Peyer's patch (tissue), 4 donors: Measurements from ENCODE around the genes SMAD3 and CALML4.

- PRO-cap: no peak
- RAMPAGE, long total RNA, 4 experiments: no peak in any of the 4 experiments
These were observed 44.6 kb upstream of the SMAD6 start for GRCh38 chr15:66657463-66657855.

DNA sequence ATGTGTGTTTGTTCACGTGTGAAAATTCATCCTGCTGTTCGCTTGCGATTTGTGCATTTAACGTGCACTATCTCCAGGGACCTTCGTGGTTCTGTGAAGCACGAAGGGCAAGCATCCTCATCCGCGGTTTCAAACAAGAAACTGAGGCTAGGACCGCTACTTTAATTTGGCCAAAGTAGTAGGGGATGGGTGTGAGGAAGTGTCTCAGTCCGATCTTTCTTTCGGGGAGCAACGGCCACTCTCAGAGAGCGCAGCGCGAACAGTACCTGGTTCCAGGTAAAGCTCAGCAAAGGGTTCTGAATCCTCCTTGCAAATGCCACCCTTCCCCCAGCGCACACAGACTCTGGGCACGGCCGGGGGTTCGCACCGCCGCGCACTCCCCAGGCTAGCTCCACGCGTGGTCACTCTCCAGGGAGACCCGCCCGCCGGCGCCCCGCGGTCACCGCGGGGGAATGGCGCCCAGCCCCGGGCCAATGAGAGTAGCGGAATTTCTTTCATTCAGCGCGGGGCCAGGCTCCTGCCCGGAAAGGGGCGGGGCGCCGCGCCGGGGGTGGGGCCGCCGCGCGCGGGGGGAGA lies 1.4 kb upstream of the SMAD6 start:
- PRO-cap: bidirectional peak, plus-strand start outside the sequence, minus-strand start at position 454 of the sequence
- RAMPAGE, long total RNA, 4 experiments: no peak in any of the 4 experiments

DNA sequence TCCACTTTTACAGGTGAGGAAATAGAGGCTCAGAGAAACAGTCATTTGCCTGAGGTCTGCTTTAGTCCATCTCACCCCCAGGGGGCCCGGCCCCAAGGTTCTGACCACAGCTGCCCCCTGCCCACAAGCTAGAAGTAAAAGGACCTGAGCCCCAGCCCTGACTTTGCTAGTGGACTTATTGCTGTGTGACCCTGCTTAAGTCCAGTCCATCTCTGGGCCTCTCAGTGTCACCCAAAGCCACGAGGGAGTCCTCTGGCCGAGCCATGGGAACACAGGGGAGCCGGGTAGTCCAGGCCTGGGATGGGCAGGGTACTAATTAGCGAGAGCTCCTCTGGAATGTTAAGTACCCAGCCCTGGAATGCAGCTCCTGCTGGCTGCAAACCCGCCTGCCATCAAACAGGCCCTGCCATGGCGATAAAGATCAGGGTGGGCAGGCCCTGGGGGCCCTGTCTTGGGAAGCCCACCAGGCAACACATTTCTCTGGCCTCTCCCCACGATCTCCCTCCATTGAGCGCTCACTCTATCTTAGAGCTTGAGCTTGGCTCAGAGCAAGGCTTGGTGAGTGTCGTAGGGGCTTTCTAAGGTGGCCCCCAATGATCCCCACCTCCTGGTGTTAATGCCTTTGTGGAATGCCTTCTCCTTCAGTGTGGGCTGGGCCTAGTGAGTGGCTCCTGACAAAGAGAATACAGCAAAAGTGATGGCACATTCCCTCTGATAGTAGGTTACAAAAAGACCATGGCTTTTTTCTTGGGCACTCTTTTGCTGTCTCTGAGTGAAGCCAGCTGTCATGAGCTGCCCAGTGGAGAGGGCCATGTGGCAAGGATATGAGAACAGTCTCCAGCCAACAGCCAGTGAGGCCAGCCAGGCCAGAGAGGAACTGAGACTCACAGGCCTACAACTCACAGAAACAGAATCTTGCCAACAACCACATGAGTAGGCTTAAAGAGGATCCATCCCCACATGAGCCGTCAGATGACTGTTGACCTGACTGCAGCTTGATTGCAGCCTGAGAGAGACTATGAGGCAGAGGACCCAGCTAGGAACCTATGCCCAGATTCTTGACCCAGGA lies 133.1 kb downstream of the SMAD6 start:
- PRO-cap: no peak
- RAMPAGE, long total RNA, 4 experiments: no peak in any of the 4 experiments

GRCh38 chr15:66849822-66850490 lies 147.9 kb downstream of the SMAD6 start:
- PRO-cap: no peak
- RAMPAGE, long total RNA, 4 experiments: no peak in any of the 4 experiments

DNA sequence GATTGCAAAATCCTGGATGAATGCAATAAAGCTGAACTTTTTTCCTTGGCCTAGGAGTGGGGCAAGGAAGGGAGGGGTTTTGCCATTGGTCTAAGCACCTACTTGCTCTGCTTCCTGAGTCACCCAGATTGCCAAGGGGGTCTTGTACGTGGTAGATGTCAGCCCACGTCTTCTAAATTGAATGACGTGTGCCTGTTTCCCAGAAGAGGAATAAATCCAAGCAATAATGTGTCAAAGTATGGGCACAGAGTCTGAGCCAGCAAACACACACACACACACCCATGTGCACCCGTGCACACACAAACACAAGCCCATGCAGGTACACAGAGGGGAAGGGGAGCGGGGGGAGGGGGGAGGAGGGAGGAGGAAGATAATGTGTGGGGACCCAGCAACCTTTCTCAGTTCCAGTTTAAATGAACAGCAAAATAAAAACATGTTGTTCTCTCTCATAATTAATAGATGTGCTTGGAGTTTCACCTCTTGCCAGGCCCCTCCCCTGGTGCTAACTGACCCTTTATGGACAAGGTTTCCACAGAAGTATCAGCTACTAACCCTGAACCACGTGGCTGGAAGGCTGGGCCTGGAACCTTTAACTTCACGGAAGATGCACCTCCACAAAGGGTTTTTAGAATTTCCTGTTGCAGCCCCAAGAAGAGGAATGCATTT lies 15.1 kb upstream of the SMAD3 start:
- PRO-cap: no peak
- RAMPAGE, long total RNA, 4 experiments: no peak in any of the 4 experiments

DNA sequence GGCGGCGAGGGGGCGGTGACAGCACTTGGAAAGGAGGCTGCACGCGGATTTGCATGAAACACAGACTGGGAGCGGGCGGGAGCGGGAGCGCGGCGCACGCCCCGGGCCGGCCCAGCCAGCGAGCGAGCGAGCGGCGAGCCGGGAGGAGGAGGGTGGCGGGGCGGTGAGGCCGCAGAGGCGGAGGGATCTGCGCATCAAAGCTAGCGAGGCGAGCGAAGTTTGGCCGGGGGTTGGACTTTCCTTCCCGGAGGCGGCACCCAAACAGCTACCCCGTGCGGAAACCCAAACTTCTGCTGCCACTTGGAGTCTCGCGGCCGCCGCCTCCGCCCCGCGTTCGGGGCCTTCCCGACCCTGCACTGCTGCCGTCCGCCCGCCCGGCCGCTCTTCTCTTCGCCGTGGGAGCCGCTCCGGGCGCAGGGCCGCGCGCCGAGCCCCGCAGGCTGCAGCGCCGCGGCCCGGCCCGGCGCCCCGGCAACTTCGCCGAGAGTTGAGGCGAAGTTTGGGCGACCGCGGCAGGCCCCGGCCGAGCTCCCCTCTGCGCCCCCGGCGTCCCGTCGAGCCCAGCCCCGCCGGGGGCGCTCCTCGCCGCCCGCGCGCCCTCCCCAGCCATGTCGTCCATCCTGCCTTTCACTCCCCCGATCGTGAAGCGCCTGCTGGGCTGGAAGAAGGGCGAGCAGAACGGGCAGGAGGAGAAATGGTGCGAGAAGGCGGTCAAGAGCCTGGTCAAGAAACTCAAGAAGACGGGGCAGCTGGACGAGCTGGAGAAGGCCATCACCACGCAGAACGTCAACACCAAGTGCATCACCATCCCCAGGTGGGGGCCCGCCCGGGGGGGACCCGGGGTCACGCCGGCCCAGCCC lies at the start of gene SMAD3:
Gene SMAD3 (plus strand): TSS at position 56 of the 860 bp plus-strand sequence.
- PRO-cap: bidirectional peak, plus-strand start at position 63 of the sequence, minus-strand start outside the sequence; bidirectional peak, plus-strand start at position 299 of the sequence, minus-strand start at position 189 of the sequence; unidirectional peak, minus-strand start at position 788 of the sequence
- RAMPAGE, long total RNA, 4 experiments: no peak in any of the 4 experiments

DNA sequence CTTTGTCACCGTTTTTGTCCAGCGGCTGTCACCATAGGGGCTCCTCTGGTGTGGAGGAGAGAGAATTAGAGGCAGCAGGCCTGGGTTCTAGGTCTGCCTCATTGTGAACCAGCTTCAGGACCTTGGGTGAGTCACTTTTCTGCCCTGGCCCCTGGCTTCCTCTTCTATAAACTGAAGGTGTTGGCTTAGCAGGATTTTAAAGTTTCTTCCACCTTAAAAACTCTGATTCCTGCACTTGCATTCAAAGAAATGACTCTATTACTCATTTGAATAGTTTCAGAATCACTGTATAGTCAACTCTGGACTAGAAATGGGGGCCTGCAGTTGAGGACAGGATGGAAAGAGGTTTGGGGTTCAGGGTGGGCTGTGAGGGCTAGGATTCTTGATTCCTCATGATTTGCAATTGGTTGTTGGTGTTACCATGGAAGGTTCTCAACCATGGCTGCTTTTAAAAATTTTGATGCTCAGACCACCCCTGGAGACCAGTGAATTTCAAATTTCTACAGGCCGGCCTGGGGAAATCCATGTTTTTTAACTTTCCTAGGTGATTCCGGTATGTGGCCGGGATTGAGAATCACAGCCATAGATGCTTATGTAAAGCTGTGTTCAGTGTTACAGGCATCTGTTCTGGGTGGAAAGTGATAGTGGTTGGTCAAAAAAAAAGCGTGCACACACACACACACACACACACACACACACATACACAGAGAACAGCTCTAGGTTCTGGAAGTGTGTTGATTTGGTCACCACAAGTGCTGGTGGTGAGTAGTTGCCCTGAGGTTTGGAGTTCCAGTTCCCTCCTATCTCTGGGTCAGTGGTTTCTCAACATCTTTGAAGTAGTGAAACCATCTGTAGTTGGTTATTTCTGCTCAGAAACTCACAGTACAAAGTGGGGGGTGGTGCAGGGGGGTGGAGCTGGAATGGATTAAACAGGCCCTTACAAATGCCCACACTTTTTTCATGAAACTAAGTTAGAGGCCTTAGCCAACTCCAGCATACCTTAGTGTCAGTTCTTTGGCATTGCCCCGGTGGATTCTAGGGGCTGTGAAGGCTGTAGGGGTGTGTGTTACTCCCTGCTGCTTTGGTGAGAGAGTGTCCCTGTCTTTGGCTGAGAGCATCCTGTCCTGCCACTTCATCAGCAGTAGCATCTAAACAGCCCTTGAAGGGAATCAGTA lies 20.2 kb downstream of the SMAD3 start:
- PRO-cap: no peak
- RAMPAGE, long total RNA, 4 experiments: no peak in any of the 4 experiments

GRCh38 chr15:67101005-67101735 lies 35.8 kb downstream of the SMAD3 start:
- PRO-cap: unidirectional peak, minus-strand start at chr15:67101170
- RAMPAGE, long total RNA, 4 experiments: no peak in any of the 4 experiments

DNA sequence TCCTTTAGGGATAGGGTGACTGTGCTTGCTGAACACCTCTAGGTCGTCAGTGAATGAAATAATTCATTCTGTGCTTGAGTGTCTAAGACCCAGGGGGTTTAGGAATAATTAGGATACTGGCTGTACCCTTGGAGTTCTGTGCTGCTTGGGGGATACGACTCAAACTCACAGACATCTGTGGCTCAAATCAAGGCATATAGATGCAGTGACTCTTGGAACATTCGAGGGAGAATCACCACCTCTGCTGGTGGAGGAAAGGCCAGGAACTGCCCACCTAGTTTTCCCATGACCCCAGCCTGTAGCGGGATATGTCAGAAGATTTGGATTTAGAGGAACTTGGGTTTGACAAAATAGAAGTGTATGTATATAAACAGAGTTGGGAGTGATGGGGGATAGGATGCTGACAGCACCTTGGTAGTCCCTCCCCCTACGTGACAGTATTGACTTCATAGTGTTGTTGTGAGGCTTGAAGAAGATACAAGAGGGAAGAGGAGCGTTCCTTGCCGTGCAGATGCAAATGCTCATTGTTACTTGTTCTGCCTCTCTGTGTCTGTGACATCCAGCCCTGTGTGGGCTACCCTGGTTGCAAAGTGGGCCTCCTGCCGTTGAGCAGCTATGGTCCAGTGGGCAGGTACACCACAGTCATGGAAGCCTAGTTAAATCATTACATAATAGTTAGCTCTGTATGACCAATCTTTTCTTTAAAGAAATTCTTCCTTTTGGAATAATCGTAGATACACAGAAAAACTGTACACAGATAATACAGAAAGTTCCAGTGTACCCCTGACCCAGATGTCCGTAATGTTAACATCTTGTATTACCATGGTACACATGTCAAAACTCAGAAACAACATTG lies 44.9 kb downstream of the SMAD3 start:
- PRO-cap: no peak
- RAMPAGE, long total RNA, 4 experiments: no peak in any of the 4 experiments

DNA sequence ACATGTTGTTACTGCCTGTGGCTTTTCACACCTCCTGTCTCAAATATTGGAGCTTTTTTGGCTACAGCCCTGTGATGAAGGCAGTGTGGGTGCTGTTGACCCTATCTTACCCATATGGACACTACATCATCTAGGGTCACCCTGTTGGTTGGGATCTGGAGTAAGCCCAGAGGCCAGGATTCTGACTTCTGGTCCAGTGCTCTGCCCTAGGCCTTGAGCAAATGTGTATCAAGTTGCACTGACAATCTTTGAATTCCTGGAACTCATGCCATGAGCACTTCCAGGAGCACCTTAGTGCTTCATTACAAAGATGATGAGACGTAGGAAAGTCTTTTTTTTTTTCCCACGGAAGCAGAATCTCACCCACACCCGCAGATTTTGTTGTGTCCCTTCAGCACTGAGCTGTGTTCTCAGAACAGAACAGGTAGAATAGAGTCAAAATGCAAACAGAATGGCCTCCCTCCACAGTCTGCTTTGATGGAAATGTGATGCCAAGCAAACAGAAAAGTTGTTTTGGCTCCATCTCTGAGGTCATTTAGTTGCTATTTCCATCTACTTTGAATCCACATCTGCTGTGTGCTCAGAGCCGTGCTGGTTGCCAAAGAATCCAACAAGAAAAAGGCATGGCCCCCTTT lies 49.6 kb downstream of the SMAD3 start:
- PRO-cap: no peak
- RAMPAGE, long total RNA, 4 experiments: no peak in any of the 4 experiments

DNA sequence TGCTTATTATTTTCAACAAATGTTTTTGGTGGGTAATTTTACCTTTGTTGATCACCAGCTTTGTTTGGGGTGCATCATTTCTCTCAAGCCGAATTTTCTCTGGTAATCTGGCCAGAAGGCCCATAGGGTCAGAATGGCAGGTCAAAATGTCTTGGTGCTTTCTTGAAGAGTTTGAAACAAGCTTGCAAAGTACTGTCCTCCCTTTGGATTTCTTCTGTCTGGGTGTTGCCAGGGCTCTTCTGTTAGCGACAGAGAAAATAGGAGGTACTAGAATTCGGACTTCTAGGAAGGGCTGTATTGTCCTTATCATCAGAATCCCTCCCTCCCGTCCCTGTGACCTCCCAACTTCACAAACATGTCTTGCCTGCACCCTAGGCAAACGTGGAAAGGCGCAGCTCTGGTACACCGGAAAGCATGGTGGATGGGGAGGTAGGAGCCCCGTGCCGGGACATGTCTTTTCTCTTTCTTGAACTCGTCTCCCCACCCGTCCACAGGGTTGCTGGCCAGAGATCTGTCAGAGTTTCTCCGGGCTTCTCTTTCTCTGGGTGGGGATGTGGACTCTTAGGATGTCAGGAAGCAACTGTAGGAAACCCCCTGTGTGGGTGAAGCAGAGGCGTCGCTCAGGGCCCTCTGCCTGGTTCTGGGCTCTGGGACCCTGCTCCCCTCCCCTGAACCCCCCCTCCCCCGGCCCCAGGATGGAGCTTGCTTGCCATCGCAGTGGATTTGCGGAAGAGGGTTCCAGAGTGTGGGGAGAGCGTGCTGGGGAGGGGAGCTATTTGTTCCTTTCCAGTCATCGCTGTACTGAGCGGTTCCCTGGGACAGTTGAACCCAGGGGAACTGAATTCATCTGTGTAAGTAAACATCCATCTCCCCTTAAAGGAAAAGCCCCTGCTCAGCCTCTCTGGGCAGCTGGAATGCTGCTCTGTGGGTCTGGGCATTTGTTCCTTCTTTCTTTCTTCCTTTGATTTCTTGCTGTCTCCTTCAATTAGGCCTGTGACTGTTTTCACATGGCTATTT lies 72.6 kb downstream of the SMAD3 start:
- PRO-cap: no peak
- RAMPAGE, long total RNA, 4 experiments: no peak in any of the 4 experiments

- PRO-cap: no peak
- RAMPAGE, long total RNA, 4 experiments: no peak in any of the 4 experiments
These were observed 83.9 kb downstream of the SMAD3 start for GRCh38 chr15:67148991-67150043.

DNA sequence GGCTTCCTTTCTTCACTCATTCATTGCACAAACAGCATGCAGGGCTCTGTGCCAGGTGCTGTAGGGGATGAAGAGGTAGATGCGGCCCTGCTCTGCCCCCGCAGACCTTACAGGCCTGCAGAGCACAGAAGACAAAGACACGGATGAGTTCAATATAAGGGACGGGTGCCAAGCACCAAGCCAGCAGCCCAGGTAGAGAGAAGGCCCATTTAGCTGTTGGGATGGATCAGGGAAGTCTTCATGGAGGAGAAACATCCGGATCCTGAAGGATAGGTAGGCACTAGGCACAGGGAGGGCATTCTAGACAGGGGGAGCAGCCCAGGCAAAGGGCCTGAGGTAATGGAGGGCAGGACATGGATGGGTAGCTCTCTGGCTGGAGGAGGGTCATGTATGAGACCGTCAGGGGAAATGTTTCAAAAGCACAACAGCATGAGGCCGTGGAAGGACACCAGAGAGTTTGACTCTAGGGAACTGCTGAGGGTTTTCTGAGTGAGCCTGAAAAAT lies 69.3 kb downstream of the AAGAB start:
- PRO-cap: no peak
- RAMPAGE, long total RNA, 4 experiments: no peak in any of the 4 experiments

DNA sequence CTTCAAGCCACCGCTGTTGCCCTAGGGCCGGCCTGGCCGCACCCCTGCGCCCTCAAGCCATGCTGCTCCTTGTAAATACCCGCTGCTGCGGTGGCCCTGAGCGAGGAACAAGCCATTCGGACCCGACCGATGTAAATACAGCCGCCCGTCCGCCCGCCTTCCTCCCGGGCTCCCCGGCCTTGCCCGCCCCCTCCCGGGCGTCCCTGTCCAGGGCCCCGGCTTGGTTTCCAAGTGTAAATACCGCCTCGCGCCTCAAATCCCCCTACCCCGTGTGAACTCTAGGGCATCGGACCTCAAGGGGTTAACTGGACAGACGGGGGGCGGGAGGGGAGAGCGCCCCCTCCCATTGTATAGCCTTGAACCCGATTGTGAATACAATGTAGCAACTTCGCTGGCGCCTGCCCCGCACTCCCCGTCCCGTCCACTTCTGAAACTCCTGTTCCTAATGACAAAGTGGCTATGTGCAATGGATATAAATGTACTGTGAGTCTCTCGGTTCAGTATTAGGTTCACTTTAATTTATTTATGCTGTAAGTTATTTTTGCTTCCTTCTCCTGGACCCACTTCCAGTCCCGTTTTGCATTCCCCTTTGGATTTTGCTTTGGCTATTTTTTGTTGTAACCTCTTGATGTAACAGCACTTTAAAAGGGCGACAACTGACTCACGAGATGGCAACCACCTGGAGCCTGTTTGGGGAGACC lies 8.7 kb downstream of the SKOR1 start:
- PRO-cap: no peak
- RAMPAGE, long total RNA, 4 experiments: no peak in any of the 4 experiments

DNA sequence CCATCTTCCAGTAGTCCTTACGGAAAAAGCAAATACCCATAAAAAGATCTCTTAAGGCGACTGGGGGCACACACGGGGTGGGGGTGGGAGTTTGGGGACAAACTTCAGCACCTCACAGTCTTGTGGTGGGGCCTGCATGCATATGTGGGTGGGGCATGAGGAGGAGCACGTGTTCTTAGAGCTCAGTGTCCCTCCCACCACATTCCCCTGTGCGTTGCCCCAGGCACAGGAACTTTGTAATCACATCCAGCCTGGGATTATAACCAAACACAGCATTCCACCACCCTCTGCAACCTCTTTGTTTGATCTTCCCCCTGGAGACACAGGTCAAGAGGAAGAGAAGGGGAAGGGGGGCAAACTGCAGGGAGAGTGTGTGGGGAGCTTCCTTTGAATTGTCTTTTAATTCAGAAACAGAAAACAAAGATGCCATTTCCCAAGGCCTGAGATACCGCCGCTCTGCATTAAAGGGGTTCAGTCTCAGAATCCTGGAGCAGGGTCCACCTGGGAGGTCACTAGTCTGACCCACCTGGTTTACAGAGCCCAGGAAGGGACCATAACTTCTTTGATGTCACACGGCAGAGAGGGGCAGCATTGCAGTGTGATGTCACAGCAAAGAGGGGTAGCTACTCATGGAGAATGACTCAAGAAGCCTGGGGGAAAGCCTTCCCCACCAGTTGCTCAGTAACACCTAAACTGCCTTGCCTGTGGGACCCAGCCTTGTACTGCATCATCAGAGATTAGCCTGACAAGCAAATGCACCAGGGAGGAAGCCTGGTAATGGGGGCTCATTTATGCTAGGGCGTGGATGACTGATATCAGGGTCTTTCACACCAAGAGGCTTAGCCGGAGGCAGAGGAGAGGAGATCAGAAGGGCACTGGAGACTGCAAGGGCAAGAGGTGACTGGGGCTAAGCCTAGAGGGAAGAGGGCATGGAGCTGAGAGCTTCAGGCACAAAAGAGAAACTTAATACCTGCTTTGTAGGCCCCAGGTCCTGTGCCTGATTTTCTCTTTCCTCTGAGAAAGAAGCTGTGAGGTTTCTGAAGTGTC lies 107.9 kb upstream of the PIAS1 start:
- PRO-cap: no peak
- RAMPAGE, long total RNA, 4 experiments: no peak in any of the 4 experiments

DNA sequence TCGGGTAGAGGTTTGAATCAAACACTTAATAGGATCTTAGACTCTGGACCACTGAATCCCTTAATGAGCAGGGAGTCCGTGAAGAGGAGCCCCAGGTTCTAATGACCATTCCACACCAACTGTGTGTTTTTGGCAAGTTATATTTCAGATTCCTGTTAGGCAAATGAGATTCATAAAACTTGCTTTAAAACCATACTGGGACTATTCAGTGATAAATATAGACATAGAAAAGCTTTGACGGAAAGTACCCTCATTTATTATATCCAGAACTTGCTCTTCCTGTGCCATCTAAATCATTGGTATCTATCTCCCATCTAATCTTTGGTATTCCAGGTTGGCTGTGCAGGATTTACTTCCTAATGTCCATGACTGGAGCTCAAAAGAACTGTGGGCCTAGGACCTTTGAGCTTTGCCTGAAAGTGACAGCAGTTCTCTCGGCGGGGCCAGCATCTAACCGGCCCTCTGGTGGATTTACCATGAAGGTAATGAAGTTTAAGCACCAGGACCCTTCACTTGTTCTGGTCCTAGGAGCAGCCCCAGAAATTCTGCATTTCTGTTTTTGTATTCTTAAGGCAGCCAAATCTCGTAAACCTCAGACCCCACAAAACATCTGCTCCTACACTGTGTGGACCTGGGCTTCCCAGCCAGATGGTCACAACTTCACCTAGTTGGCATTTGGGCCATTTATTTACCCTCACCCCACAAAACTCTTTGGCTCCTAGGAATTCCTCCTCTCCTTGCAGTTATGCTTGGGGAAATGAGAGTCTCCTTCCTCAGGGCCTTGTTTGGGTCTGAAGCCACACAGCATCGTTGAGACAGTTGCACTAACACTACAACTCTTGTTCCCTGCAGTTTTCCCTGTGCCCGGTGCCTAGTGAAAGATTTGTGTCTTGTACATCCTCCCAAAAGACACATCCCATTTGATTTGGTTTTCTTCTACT lies 13.0 kb downstream of the CALML4 start:
- PRO-cap: no peak
- RAMPAGE, long total RNA, 4 experiments: no peak in any of the 4 experiments

DNA sequence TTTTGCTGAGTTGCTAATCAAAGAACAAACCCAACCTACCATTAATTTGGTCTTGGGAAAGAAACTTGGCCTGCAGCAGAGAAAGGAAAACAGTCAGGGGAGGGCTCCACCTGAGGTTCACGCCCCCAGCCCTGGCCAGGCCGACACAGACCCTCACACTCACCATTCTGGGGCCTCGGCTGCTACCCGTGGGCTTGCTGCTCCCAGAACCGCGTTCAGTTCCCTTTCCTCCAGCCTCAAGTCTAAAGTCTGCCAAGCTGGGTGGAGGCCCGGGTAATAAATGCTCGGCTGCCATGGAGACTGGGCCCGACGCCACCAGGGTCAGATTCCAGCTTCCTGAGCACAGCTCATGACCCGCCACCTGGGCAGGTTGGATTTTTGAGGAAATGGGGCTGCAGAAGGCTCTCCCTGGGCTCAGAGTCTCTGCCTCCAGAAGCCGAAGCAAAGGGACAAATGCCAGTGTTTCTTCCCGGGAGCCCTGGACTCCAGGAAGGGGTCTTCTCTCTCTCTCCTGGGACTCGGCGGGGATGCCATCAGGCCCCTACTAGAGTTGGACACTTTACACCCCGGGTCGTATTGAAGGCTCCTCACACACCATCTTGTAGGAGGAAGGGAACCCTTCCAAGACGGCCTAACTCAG lies at the start of gene CALML4:
Gene CALML4 (minus strand): TSS at position 251 of the 640 bp plus-strand sequence.
- PRO-cap: bidirectional peak, plus-strand start at position 373 of the sequence, minus-strand start at position 217 of the sequence
- RAMPAGE, long total RNA, 4 experiments: start-site peak on the minus strand in 4 of 4 experiments, centred at positions 211 to 228 of the sequence, 85 to 2,486 reads per replicate

- PRO-cap: no peak
- RAMPAGE, long total RNA, 4 experiments: no peak in any of the 4 experiments
These were observed 861 bp upstream of the FEM1B start for GRCh38 chr15:68276738-68277030.

GRCh38 chr15:68277115-68277513 lies 431 bp upstream of the FEM1B start:
- PRO-cap: unidirectional peak, minus-strand start at chr15:68277299
- RAMPAGE, long total RNA, 4 experiments: no peak in any of the 4 experiments

DNA sequence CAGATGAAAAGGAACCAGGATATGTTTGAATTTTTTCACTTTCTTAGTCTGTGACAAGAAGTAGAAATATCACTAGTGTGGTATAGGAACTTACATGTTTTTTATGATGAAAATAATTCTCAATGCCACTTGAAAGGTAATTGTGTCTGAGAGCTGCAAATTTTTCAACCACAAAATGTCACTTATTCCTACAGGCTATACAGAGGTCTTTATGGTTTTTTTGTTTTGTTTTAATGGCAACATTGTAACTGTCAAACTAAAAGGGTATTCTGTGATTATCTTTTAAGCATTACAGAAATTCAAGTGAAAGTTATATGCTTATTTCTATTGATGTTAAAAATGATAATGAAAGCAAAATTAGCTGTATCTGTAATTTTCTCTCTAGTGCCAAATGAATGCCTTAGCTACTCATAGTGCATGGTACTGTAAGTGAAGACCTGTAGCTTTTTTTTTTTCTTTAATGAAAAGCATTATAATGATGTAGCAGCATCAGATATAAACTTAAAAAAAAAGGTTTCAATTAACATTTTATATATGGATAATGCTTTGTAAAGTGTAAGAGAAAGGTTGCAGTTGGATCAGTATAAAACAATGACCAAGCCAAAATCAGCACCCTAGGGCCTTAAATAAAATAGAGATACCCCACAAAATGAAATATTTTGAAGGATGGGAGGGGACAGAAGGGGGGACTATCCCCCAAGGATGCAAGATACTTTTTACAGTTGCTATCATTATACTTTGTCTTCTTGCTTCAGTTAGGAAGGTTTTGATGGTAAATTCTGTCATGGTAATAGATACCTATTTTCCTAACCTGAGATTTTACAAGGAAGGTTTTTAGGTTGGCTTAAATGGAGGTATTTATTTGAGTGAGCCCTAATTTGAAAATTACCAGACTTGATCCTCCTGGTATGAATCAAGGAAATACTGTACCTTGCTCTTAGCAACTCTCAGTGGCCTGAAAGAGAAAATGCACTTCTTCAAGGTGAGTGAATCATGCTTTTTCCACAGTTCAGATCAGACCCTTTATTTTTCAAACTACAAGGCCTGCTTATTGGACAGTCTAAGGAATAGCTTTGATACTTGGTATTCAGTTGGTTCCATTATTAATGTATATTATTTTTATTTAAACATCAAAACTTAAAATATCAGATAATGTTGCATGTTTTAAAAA lies 15.0 kb downstream of the FEM1B start:
- PRO-cap: no peak
- RAMPAGE, long total RNA, 4 experiments: no peak in any of the 4 experiments